H7 (cell line): ENCODE measurements around the gene ECEL1.

DNA sequence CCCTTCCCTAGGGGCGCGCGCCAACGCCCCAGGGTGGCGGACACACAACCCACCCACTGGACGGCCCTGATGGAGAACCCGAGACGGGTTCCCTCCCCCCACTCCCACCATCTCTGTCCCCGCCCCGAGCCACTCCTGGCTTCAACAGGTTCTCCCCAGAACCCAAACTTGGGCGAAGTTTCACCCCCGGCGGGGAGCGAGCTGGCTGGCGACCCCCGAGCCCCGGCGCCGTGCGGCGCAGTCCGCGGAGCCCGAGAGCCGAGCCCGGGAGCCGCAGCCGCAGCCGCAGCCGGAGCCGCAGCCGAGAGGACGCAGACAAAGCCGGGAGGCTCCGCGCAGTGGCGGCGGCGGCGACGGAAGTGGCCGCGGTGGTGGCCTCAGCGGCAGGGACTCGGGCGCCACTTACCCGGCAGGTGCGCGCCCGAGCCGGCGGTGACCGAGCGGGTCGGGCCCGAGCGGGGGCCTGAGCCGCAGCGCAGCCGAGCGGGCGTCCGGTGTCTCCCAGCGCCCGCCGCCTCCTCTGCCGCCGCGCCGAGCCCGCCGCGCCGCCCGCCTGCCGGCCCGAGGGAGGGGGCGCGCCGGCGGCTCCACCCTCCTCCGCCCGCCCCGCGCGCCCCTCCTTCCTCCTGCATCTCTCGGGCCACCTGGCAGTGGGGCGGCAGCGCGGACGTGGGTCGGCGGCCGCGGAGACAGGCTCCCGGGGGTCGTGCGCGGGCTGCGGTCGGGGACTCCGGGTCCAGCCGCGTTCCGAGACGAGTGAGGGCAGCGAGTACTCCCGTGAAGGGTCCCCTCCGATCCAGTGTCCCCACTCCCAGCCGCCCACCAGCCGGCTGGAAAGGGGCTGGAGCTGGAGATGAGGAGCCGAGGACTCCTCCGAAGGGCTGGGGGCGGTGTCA lies at the start of gene ECEL1:
TSS of gene ECEL1 (minus strand) at position 522 of the 896 bp plus-strand sequence.
- RAMPAGE, long total RNA, result no peak

DNA sequence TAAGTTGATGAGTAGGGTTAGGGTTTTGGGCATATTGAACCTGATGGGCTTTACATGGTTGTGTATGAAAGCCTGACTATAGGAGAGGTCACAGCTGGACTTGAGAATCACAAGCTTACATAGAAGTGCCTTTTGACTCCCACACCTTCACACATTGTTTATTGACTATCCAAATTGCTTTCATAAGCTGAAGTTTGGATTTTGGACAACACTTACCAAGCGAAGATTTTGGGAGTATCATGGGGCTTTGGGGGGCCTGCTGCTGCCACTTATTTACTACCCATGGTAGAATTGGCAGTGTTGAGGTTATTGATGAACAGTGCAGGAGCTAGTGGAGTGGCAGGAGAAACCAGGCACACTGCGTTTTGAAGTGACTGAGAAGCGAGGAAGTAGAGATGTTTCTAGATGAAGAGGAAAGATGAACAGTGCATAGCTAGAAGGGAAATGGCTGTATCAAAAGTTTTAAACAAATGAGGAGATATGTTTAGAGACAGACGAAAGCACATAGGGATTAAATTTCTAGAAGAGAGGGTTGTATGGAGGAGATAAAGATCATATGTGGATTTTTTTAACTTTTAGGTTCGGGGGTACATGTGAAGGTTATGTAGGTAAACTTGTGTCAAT lies 33.4 kb downstream of the KCNJ13 start:
- RAMPAGE, long total RNA, result no peak

DNA sequence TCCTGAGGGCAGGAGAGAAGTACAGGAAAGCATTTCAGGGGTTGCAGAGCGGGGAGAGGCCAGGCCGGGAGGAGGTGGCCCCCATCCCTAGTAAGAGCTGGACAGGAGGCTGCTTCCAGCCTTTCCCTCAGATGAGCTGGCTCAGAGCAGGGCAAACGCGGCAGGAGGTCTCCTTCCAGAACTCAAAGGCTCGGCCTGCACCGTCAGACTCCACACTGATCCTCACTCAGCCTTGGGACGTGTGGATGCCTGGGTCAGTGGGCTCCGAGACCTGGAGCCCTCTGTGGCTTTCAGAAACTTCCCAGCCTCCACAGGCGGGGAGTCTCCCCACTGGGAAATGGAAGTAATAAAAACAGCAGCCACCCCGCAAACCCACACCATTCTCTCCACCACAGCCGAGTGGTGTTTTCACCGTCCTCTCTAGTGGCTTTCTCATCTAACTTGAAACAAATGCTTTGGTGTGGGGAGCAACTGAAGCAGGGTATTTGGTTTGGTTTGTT lies 54.3 kb downstream of the INPP5D start:
- RAMPAGE, long total RNA, result no peak

- RAMPAGE, long total RNA, result no peak
Observed at GRCh38 chr2:233154903-233155374, 94.8 kb downstream of the INPP5D start.

- RAMPAGE, long total RNA, result no peak
Observed at GRCh38 chr2:233280267-233280711, 27.3 kb upstream of the SAG start.

DNA sequence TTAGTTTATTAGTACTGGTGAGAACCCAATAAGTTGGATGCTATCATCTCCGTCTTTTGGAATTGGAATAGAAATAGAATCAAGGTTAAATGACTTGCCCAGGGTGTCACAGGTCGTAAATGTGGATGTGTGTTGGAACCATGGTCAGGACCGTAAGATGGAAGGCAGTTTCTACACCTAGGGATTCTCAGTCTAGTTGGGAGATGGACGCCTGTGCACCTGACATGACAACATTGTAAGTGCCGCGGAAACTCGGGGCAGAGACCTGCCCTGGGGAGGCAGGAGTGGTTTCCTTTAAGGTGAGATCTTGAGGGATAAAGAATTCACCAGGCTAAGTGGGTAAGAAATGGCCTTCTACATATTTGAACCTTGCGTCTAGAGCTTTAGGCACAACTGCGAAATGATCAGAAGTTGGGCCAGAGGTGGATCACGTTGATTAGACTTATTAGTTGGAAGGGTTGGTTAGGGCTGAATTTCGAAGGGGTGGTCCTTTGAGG lies 1.6 kb downstream of the DGKD start:
- RAMPAGE, long total RNA, result no peak

DNA sequence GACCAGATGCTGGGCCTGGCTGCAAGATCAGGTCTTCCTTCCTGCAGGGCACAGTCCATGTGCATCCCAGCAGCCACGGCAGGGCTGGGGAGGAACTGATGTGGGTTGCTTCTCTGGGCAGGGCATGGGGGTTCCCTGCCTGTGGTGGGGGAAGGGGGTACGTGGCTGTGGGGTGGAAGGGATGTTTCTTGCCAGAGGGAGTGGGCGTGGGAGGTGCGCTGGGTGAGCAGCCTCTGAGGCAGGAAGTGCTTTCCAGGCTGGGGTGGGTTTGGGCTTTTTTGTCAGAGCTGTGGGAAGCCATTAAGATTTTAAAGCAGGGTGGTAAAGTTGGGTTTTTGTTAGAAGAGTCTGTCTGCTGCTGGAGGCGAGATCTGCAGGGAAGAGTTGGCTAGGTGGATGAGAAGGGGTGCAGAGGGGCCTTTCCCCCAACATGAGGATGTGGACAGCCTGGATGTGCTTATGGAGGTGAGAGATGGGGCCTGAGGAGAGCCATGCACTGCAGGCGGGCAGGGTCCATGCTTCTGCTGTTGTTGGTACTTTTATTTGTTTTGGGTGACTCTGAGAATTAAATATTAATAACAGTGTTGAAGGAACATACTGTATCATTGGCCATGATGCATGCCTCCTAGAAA lies 45.2 kb downstream of the DGKD start:
- RAMPAGE, long total RNA, result no peak

DNA sequence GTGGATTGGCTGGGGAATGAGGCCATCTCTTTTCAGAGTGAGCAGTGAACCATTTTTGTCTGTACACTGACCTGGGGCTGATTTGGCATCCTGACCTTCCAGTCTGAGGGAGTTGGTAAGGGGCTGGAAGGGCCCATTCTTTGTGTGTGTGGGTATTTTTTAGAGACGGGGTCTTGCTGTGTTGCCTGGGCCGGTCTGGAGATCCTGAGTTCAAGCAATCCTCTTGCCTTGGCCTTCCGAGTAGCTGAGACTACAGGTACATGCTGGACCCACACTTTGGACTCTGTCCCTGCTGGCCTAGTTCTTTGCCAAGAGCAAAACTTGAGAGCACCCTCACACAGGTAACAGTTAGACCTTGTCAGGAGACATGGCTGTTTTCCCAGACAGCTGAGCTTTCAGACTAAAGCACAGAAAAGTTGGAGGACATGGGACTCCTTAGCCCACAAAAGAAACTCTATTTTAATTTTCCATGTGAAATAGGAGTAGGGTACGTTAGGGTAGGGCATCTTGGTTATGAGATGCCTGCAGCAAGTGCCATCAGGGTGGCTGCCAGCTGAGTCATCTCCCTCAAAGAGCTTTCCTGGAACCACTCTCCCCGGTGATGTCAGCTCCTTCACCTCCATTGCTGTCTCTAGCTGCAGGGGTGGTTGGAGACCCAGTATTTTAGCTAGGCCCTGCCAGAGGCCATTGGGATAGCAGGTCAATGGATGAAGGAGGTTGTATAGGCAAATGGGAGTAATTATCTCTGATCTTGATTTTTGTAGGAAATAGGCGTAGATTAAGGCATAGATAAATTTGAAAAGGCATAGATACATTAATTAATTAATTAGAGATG lies 60.7 kb downstream of the DGKD start:
- RAMPAGE, long total RNA, result no peak

- RAMPAGE, long total RNA, result no peak
Observed at GRCh38 chr2:233419551-233419902, 65.2 kb downstream of the DGKD start.

GRCh38 chr2:233447880-233448625 lies 93.8 kb downstream of the DGKD start:
- RAMPAGE, long total RNA, result no peak

GRCh38 chr2:233468574-233469014 lies 98.0 kb downstream of the USP40 start:
- RAMPAGE, long total RNA, result no peak

DNA sequence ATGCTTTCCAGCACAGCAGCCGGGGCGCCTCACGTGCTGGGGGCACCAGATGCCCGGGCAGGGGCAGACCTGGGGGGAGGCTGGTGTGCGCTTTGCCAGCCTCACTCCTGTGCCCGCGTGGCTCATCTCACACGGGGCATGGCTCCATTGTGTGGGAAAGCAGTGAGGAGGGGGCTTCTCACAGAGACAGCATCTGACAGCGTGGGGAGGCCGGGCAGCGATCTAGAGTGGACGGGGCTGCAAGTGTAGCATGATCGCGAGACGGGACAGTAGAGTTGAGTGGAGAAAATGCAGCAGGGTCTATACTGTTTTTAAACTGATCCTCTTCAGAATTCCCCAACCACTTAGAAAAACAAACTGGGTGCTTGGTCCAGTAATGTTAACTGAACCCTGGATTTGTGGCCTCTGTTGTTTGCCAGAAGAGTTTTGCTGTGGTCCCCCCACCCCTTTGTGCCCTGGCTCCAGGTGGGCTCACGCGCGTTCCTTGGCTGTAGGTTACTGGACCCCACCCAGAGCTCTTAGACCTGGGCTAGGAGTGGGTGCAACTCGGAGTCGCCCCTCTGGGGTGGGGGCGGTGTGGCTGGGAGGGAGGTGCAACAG lies 93.0 kb downstream of the USP40 start:
- RAMPAGE, long total RNA, result no peak

DNA sequence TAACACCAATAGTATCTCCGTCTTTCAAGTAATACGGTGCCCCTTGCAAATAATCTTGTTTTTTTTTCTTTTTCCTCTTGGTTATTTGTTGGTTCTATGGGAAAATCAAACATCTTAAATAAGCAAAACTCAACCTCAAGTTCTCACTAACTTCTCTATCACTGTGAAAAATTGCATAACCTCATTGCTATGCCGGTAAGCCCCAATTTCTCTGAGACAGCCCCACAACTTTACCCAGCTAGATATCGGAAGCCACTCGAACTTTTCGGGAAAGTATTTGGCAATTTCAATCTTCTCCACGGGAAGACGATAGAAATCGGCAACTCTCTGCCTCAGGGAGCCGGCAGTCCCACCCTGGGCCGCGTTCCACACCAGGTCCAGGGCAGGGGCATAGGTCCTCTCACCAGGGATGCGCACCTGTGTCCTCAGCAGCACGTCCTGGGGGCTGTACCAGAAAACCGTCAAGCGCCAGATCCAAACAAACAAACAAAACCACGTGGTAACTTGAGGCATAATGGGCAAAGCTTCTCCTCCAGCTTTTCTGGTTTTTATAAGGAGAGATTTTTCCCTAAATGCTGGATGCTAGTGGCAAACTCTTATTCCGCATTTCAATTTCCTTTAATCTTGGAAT lies 80.9 kb downstream of the USP40 start:
- RAMPAGE, long total RNA, result no peak

DNA sequence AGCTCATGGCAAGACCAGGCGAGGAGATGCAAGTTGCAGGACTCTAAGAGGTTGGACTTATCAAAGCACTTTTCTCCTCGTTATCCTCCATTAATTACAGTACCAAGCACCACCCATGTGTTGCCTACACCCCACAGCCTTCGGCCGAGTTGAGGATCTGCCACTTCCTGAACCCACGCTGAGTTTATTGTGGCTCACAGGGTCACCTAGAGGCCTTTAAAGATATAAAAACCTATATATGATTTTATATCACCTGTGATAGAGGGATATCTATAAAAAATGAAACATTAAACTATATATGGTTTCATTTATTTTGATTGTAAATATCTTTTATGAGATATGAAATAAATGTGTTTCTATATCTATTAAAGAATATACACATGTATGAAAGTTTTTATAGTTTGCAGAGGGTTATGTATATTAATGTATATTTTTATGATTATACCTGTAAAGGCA lies 2.7 kb downstream of the UGT1A10 start:
- RAMPAGE, long total RNA, result no peak

DNA sequence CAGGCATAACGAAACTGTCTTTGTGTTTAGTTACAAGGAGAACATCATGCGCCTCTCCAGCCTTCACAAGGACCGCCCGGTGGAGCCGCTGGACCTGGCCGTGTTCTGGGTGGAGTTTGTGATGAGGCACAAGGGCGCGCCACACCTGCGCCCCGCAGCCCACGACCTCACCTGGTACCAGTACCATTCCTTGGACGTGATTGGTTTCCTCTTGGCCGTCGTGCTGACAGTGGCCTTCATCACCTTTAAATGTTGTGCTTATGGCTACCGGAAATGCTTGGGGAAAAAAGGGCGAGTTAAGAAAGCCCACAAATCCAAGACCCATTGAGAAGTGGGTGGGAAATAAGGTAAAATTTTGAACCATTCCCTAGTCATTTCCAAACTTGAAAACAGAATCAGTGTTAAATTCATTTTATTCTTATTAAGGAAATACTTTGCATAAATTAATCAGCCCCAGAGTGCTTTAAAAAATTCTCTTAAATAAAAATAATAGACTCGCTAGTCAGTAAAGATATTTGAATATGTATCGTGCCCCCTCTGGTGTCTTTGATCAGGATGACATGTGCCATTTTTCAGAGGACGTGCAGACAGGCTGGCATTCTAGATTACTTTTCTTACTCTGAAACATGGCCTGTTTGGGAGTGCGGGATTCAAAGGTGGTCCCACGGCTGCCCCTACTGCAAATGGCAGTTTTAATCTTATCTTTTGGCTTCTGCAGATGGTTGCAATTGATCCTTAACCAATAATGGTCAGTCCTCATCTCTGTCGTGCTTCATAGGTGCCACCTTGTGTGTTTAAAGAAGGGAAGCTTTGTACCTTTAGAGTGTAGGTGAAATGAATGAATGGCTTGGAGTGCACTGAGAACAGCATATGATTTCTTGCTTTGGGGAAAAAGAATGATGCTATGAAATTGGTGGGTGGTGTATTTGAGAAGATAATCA lies 5.6 kb upstream of the MROH2A start:
- RAMPAGE, long total RNA, result no peak

- RAMPAGE, long total RNA, result no peak
Observed at GRCh38 chr2:233775454-233775951, 2.6 kb upstream of the MROH2A start.

GRCh38 chr2:233976092-233976683 lies 59.0 kb downstream of the TRPM8 start:
- RAMPAGE, long total RNA, result no peak

- RAMPAGE, long total RNA, result no peak
Observed at GRCh38 chr2:234291468-234292513, 205.1 kb downstream of the ARL4C start.

- RAMPAGE, long total RNA, result no peak
Observed at GRCh38 chr2:234323112-234323608, 173.7 kb downstream of the ARL4C start.

DNA sequence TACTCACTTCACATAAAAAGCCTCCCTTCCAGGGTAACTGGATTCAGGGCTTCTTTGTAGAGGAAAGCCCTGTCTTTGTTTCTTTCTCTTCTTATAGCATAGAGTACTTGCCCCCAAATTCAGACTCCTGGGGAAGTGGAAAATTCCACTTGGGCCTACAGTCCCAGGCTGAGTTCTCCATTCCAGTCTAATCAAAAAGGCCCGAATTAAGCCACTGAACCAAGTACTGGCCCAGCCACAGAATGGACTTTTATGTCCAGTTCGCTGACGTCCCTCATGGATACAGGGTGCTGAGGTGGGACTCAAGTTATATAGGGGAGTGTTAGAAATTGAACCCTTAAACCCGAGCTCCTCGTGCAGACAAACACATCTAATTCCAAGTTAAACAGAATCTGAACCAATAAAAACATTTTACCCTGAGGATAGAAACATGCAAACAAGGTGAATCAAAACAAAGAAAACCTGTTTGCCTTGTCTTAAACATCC lies 136.7 kb upstream of the ARL4C start:
- RAMPAGE, long total RNA, result no peak